ENCODE measurements around the genes SLAMF7 and FCGR3B.

- CAGE, long polyA plus RNA, result no peak
- RRBS, result no CpG with 5 or more reads among the region's 6 CpGs
These were observed 18.9 kb upstream of the SLAMF1 start for GRCh38 chr1:160665677-160666290.

DNA sequence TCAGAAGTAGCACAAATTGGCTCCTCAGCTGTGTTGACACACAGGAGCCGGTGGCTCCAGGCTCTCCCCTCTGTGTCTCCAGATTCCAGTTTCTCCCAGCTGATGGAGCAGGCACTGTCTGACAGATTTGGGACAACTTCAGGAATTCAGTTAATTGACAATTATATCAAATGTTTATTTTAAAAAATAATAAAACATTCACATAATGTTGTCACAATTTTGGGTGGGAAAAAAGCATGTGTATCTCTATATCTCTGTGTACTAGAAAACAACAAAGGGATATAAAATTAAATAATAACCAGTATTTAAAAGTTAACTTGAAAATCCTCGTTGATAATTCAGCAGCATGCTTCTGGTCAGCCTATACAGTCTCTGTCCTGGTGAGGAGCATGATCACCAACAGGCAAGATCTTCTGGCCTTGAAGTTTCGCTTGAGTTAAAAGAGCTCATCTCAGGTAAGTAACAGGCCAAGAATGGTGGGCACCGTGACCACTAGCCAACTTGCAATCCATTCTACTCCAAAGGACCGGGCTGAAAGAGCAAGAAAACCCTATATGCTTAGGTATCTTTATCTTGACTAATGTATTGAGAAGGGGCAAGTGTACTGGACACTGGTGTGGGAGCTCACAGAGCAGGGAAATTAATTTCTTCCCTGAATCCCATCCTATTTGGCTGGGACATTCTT lies 31.9 kb upstream of the SLAMF1 start:
- CAGE, long polyA plus RNA, result no peak
- RRBS, result no CpG with 5 or more reads among the region's 5 CpGs

DNA sequence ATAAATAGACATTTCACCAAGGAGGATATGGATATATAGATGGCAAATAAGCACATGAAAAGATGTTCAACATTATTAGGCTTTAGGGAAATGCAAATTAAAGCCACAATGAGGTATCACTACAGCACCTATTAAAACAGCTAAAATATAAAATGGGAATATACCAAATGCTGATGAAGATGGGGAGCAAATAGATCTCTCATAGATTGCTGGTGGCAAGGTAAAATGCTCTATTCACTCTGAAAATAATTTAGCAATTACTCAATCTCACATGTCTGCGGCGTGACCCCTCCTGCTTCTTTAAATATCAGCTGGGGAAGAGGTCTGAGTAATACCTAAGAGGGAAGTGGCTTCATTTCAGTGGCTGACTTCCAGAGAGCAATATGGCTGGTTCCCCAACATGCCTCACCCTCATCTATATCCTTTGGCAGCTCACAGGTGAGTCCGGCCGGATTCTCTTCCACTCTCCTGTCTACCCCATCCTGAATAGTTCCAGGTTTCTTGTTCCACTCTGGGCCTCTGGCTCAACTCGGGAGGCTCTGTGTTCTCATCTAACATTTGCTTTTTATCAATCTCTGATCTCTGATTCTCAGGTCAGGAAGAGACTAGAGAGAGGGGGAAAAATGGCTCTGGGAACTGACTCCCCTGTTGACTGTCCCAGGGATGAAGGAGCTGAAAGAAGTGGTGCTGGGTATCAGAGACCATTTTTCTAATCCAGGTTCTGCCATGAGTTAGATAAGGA lies at the start of gene SLAMF7:
Gene SLAMF7, plus strand, starts transcription at position 329 of the 742 bp plus-strand sequence.
- CAGE, long polyA plus RNA, result no peak
- RRBS, result no CpG with 5 or more reads among the region's 5 CpGs

DNA sequence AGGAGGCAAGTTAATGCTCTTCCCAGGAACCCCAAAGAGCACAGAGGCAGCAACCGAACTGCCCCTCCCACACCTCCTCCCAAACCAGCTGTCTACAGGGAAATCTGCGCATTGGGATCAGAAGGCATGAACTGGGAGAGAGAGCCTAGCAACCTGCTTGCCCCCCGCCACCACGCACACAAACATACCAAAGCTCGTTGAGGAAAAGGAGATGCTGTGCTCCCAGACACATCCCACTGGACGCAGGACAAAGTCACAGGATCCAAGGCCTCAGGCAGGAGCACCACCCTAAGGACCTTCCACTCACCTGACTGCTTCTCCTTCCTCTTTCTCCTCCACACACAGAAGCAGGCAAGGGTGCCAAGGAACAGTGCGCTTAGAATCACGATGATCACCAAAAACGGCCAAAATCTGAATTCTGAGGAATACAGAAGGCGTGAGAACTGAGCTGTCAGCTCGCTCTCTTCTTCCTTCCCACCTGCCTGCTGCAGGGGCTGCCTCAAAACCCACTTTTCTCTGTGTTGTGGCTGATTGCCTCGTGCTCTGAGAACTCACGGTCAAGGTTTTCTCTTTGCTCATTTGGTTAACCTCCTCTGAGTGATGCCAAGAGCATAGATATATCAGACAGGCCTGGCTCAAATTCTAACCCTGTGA lies 23.9 kb downstream of the CD244 start:
- CAGE, long polyA plus RNA, result no peak
- RRBS, result no CpG with 5 or more reads among the region's 13 CpGs

DNA sequence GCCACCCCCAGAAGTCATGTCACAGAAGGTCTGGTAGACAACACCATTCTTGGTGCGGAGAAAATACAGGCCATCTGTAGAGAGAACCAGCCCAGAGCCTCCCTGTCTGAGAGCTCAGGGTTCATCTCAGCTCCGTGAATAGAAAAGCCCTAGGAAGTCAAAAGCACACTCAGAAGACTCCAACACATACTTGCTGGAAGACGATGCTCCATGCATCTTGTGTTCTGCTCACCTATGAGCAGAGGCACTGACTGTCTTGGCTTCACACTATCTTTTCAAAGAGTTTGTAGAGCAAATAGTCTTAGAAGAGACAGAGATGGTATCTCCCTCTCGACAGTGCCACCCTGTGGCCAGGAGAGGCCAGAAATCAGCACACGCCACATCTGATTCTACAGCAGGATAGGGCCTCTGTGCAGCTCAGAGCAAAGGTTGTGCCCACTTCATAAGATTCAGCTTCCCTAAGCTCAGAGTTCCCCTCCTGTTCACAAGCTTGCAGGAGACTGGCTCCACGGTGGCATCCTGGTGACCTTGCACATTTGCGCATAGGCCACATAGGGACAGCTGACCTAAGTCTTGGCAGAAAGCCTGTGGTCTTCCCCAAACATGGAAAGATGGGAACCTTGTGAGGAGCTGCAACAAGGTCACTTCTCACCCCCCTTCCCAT lies 3.3 kb downstream of the ITLN2 start:
- CAGE, long polyA plus RNA, result no peak
- RRBS, result no CpG with 5 or more reads among the region's 7 CpGs

DNA sequence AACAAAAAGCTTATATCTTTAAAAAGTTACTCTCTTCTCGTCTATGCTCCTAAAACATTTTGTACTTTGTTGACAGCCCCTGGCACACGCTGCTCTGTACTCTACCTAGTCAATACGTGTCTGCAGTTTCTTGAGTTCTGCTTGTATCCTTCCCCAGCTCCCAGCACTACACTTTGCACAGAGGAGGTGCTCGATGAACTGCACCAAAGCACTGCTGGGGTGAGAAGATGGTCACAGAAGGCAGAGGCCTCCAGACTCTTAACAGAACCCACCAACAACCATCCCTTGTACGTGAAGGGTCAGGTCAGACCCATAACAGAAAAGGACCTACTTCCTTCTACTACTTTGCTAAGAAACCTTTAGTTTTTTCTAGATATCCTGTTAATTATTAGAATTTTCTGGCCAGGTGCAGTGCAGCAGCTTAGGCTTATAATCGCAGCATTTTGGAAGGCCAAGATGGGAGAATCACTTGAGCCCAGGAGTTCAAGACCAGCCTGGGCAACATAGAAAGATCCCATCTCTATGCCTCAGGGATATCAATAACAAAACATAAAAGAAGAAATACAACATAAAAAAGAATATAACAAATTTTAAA lies 8.9 kb downstream of the F11R start:
- CAGE, long polyA plus RNA, result no peak
- RRBS, result no CpG with 5 or more reads among the region's 6 CpGs

GRCh38 chr1:161021420-161021627 lies 372 bp upstream of the F11R start:
- CAGE, long polyA plus RNA, result no peak
- RRBS, result no CpG with 5 or more reads among the region's 5 CpGs

- CAGE, long polyA plus RNA, result no peak
- RRBS, result no CpG with 5 or more reads among the region's 6 CpGs
These were observed 2.9 kb downstream of the ARHGAP30 start for GRCh38 chr1:161066665-161067285.

DNA sequence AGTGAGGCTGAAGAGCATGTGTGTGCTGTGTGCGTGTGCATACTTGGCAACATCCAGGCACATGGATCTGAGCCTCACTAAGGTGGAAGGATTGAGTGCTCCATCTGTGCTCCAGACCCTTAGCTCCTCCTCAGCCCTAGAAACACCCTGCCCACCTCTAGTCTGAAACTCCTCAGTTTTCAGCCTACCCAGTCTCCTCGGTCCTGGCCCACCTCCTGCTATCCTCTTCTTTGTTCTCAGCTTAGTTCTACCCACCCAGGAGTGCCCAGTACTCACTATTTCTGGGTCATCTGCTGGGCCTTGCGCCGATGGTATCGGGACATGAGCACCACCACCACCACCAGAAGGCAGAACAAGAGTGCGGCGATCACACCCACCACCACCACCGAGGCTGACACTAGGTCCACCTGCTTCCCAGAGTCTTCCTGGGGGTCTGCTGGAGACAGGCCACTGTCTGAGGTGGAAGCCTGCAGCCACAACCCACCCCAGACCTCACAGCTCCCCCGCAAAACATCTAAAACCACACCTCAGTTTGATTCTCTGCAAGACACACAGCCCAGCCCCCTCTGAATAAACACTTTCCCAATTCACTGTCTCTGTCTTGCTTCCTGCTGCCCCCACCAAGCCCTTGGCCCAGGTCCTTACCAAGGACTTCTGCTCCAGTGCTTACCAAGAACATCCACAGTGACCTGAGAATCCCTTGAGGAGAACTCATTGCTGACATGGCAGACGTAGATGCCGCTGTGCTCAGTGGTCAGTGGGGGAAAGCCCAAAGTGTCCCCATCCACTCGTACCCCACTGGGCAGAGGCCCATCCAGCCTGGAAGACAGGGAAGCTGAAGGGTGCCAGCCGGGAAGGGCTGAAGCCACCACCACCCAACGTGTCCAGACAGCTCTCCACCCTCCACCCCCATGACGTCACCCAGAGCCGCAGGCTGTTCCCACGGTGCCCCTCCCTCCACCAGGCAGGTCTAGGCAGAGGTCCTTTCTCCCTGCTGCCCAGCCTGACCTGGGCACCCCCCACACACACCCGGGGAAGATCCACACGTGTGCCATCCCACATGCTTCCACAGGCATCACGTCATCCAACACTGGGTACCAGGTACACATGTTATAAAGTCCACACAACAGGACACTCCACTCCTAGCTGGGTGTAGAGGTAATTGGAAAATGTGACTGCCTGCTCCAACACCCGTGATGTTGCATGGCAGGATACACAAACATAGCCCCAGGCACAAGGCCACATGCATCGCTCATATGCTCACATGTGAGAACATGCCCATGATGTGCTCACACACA lies 4.7 kb upstream of the ARHGAP30 start:
- CAGE, long polyA plus RNA, result no peak
- RRBS, result no CpG with 5 or more reads among the region's 22 CpGs

DNA sequence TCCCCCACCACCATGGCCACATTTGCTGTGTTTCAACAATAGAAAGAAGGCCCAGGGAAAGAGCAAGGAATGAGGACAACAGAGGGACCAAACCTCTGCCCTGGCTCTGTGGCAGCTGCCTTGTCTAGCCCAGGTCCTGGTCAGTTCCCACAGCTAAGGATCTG lies 1.2 kb upstream of the NDUFS2 start:
- CAGE, long polyA plus RNA, result no peak

DNA sequence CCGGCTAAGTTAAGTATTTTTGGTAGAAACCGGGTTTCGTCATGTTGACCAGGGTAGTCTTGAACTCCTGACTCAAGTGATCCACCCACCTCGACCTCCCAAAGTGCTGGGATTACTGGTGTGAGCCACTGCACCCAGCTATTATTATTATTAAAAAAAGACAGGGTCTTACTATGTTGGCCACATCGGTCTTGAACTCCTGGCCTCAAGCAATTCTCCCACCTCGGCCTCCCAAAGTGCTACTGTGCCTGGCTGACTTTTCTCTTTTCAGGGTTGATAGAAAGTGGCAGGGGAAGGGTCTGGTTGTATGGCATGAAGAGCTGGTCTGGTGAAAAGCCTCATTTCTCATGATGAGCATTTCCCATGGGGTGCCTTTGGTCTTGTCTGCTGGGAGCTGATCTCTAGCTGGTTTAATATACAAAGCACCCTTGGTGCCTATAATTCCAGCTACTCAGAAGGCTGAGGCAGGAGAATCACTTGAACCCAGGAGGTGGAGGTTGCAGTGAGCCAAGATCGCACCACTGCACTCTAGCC lies 724 bp downstream of the FCER1G start:
- CAGE, long polyA plus RNA, result no peak
- RRBS, result no CpG with 5 or more reads among the region's 7 CpGs

GRCh38 chr1:161219017-161219634 lies 4.0 kb downstream of the FCER1G start:
- CAGE, long polyA plus RNA, result no peak
- RRBS, result no CpG with 5 or more reads among the region's 3 CpGs

DNA sequence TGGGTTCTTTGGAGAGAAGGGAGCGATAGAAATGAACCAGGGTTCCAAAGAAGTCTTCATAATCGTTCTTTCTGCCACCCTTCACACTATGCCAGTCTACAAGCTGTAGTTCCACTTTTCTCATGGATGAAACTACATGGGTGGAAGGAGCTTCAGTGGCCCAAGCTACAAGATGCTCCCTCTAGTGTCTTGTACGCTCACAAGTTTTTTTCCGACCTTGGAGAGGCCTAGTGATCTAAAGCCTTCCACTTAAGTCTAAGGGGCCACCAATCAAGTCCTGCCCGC lies 375 bp upstream of the TOMM40L start:
- CAGE, long polyA plus RNA, result no peak
- RRBS, result no CpG with 5 or more reads among the region's 5 CpGs

- CAGE, long polyA plus RNA, result no peak
- RRBS, result no CpG with 5 or more reads among the region's 8 CpGs
These were observed 1.9 kb downstream of the CFAP126 start for GRCh38 chr1:161365561-161366419.

- CAGE, long polyA plus RNA, result no peak
- RRBS, result no CpG with 5 or more reads among the region's 11 CpGs
These were observed 31.2 kb upstream of the CFAP126 start for GRCh38 chr1:161398910-161399188.

DNA sequence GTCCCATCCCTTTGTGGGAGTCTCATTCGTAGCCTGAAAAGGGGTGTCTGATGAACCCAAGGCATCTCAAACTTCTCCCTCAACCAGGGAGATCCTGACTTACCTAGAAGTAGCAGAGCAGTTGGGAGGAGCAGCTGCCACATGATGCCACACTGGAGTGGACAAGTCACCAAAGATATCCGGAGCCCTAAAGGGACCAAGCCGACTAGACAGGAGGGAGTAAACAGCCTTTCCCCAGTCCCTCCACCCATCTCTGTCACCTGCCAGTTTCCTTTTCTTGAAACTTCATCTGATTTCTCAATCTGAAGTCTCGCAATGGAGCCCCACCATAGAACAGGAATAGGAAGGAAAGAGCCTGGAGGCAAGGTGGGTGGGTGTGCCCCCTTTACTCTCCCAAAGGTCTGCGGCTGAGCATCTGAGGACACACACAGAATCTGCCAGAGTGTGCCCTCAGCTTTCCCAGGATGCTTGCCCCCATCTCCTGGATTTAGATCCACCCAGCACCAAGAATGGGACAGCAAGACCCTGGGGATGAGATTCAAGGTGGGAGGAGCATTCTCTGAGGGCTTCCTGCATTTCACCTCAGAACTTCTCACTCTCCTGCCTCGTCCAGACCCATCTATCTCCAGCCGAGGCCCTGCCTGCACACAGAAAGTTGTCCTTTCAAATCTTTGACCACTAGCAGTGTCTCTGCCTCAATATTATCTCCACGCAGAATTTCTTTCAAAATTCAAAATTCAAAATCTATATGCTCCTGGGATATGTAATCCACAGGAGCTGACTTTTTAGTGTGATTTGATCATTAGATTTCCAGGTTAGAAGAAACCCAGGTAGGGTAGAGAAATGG lies at the start of gene FCGR3B:
Gene FCGR3B, minus strand, starts transcription at position 225 of the 847 bp plus-strand sequence.
- CAGE, long polyA plus RNA, result no peak
- RRBS, result no CpG with 5 or more reads among the region's 8 CpGs

GRCh38 chr1:161872139-161872813 lies 106.2 kb downstream of the ATF6 start:
- CAGE, long polyA plus RNA, result no peak
- RRBS, result no CpG with 5 or more reads among the region's 7 CpGs

DNA sequence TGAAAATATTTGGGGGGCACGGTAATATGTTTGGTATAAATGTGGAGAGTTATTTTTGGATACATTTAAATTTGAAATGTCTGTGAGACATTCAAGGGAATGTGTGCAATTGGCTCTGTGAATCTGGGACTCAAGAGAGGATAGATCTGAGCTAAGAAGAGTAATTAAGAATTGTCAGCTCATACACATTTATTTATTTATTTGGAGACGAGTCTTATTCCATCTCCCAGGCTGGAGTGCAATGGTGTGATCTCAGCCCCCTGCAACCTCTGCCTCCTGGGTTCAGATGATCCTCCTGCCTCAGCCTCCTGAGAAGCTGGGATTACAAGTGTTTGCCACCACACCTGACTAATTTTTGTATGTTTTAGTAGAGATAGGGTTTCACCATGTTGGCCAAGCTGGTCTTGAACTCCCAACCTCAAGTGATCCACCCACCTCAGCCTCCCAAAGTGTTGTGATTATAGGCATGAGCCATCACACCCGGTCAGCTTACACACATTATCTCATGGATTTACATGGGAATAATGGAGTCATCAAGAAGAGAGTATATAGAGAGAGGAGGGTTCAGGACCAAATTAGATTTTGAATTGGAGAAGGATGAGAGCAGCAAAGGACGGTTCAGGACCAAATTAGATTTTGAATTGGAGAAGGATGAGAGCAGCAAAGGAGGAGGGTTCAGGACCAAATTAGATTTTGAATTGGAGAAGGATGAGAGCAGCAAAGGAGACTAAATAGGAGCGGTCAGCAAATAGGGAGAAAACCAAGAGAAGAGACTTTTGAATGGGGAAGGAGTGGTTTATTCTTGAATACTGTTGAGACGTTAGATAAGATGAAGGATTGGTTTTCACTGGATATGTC lies 112.0 kb downstream of the ATF6 start:
- CAGE, long polyA plus RNA, result no peak
- RRBS, result no CpG with 5 or more reads among the region's 6 CpGs

DNA sequence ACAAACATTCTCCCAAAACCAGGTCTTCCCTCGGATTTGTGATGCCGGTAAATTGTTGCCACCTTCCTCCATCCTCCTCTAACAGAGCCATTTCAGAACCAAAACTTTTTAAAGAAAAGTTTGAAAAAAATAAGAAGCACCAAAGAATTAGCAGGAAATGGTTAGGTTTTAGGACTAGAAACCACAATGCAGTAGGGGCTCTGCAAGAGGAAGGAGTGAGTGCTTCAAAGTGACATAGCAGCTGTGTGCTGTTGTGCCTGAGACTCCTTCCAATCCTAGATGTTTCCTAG lies 89.5 kb downstream of the OLFML2B start:
- CAGE, long polyA plus RNA, result no peak
- RRBS, result no CpG with 5 or more reads among the region's 2 CpGs

DNA sequence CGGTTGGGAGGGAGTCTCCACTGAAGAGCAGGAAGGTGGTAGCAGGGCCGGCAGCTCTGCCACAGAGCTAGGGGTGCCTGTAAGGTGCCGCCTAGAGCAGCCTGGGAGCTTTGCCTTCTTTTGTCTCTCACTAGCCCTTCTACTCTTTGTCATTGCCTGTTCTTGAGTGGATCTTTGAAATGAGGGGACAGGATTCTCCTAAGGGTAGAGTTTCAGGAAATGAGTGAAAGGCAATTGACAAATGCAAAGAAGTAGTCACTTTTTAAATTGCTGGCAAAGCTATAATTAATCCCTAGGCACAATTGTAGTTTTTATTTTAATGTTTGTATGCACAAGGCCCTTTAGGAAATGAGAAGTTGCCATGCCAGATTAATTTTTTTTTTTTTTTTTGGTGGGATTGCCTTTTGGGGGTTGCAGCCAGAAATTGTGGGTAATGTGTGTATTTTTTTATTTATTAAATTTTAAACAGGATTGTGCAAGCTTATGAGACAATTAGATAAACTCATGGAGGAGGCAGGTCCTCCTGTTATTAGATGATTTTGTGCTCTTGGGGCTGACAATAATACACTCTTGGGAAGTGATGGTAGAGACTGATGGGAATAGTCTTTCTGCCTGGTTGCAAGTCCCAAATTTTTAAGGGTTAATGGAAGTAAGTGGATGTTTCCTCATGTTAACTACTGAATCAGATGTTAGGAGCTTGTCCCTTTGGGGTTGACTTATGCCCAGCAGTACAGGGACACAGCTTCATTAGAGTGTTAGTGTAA lies 62.3 kb downstream of the OLFML2B start:
- CAGE, long polyA plus RNA, result no peak
- RRBS, result no CpG with 5 or more reads among the region's 3 CpGs